Mononuclear cell (primary cell): ENCODE data around the gene ANKFY1.

GRCh38 chr17:3512804-3513351, 37.1 kb downstream of the ASPA start:
- RRBS: no CpG with 5 or more reads among the region's 16 CpGs

GRCh38 chr17:3610518-3611197, 1.4 kb upstream of the TRPV1 start:
- RRBS: 97% methylated on average over 4 of the region's 20 CpGs

GRCh38 chr17:3659480-3660233, 8.7 kb downstream of the TAX1BP3 start:
- RRBS: 80% methylated on average over 5 of the region's 25 CpGs

DNA sequence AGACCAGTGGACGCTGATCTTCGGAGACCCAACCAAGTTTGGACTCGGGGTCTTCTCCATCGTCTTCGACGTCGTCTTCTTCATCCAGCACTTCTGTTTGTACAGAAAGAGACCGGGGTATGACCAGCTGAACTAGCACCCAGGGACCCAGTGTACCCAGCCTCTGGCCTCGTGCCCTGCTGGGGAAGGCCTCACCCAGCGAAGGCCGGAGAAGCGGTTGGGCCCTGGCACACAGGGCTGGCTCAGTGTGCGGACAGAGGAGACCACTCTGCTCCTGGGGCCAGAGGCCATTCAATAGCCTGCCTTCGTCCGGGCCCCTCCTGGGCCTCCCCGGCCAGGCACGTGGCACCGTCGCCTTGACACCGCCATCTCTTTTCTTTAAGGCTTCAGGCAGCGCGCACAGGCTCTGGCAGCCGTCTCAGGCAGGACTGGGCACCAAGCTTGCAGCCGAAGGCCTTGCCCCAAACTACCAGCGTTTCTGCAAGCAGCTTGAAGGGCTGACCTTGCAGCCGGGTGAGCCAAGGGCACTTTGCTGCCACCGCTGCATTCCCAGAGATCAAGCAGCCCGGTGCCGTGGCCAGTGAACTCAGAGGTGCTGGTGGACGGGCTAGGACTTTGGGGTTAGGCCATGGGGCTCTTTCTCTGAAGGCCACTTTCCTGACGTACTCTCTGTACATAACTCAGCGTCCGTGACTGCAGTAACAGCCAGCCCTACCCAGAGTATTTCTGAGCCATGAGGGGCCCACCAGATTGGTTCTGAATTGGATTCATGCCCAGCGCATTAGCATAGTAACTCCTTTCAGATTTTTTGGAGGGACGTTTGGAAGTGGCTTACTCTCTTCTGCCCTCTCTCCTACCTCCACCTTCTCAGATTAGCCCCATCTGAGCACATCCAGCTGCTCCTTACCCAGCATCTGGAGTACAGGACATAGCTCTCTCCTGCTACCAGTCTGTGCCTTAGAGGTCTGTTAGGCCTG, 7.9 kb downstream of the TAX1BP3 start:
- RRBS: 91% methylated on average over 9 of the region's 35 CpGs

DNA sequence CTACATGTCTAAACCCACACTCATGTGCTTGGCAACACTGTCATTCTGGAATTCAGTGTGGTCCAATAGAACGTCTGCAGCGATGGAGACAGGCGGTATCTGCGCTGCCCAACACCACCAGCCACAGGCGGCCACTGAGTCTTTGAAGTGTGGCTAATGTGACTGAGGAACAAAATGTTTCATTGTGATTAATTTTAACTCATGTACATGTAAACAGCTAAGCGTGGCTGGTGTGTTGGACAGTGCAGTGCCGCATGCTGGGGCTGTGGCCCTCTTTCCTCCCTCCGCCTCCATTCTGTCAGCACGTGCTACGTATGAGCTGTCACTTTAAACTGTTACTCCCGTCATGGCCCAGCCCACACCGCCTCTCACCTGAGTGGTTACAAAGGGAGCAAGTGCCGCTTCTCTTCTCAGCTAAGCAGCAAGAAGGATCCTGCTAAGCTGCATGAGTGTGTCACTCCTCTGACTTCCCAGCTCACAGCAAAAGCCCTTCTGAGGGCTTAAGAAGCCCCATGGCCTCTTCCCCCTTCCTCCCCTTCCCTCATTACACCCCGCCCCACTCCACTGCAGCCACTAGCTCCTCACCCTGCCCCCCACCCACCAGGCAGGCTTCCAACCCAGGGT, 14.9 kb downstream of the HASPIN start:
- RRBS: no CpG with 5 or more reads among the region's 14 CpGs

DNA sequence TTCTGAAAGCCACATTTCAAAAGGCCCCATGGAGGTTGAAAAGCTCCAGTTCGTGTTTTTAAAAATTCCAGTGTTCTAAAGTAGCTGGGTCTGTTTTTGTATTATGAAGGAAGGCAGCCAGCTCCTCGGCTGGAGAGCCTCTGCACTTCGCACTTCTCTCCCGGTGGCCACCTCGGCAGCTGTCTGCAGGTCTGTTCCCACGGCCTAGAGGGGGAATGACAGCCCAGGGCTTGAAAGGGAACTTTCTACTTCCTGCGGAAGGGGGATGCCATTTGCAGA, 17.0 kb downstream of the HASPIN start:
- RRBS: no CpG with 5 or more reads among the region's 7 CpGs

- RRBS: no CpG with 5 or more reads among the region's 8 CpGs
These were observed 4.4 kb downstream of the P2RX1 start for GRCh38 chr17:3911885-3912325.

DNA sequence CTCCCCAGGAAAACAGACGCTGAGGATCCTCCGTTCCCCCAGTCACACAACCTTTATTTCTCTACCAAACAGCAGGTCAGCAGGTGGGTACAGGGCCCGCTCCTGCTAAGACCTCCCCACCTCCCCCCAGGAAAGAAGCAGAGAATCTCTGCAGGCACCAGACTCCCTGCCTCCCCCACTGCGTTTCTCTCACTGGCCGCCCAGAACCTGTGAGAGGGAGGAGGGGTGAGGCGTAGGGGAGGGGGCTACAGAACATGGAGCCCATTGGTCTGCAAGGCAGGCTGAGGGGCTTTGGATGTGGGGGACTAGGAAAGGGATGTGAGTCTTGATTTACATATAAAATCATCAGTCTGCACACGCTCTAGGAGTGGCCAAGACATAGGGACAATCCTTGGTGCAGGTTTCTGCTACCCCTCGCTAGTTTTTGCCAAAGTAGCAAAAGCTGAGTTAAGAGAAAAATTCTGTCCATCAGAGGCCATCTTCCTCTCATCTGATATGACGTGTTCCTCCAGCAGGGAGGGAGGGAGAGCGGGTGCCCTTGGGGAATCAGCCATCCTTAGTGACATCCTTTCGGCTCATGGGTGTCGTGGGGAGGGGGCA, 7.7 kb upstream of the P2RX1 start:
- RRBS: no CpG with 5 or more reads among the region's 12 CpGs

DNA sequence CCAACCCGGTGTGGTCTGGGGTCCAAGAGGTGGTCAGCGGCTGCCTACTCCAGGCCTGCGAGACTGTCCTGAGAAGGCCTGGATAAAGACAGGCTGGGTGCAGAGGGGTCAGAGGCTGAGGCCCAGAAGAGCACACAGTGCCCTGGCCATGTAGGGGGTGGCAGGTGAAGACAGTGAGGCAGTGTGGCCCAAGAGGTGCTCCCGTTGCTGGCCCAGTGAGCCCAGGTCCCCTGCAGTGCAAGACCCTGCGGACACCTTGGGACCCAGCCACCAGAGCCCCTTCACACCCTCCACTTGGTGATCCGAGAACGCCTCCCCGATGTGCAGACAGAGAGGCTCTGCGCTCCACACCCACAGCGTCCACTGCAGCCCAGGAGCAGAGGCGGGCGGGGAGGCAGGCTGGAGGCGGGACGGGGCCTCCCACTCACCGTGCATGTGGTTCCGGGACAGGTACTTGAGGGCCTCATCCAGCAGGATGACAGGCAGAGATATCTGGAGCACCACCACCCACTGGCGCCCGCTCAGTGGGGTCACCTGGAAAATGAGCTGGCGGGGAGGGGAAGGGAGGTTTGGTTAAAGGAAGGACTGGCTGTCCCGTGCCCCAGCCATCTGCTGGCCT, 12.1 kb upstream of the P2RX1 start:
- RRBS: 94% methylated on average over 1 of the region's 20 CpGs

DNA sequence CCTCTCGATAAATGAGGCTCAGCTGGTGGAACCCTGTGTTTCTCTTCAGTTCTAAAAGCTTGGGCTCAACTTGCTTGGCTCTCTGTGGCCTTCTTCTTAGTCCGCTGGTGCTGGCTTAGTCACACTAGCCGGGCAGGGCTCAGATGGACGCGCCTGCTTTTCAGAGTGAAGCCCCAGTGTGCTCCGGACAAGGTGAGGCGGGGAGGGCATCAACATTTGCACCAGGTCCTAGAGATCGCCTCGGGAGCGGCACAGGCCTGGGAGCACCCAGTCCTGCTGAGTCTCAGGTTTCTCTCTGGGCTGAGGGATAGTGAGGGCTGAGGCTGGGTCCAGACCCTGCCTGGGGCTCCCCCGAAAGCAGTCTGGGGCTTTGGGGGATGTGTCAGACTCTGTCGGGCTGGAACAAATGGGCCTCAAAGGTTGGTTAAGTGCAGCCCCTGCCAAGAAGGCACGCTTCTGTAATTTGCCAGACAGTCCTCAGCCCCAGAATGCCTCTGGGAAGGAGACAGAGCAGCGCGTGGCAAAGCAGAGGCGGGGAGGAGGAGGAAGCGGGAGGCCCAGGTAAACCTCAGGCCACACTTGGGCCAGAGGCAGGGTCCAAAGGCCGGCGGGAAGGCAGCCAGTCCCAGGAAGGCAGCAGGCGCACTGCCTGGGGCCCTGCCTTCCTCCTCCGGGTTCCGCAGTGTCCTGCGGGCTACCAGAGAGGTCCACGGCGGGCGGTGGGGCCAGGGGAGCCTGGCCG, 39.3 kb upstream of the ATP2A3 start:
- RRBS: 53% methylated on average over 10 of the region's 27 CpGs

DNA sequence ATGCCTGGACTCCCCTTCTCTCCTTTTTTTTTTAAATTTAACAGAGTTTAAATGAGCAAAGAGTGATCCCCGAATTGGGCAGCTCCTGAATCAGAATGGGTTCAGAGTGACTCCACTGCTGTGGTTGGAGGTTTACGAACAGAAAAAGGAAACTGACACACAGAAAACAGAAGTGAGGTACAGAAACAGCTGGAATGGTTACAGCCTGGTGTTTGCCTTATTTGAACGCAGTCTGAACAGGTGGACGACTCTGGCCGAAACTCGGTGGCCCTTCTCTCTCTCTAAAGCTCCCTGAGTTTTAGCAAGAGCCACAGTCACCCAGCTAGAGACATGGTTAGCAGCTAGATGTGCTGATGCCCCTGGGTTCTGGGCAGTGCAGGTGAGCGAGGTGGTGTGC, 54.2 kb upstream of the ATP2A3 start:
- RRBS: no CpG with 5 or more reads among the region's 7 CpGs

DNA sequence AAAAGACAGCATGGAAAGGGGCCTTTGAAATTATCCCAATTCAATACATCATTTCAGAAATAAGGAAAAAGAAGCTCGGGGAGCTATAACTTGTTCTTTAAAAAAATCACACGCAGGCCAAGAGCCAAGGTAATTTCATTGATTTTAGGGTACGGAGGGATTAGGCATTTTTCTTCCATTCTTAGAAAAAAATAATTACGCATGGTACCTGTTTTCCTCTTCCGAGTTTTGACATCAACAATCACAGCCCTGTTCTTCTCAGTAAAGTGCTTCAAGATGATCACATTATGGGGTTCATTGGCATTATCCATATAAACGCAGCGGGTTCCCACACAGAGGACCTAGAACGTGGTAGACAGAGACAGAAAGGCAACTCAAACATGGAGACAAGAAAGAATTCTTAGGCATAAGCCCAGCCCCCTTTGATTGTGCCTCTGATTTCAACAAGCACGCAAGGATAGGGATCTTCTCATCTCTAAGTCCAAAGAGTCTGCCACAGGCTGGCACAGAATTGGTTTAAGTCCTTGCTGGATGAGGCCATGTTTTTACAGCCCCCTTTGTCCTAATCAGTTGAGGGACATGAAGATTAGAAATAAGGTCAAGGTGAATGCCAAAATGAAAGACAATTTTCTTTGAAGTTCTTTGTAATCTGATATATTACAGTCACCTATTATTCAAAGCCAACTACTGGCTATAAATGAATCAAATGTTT, 67.8 kb upstream of the ATP2A3 start:
- RRBS: no CpG with 5 or more reads among the region's 9 CpGs

GRCh38 chr17:4043631-4044212, 79.5 kb upstream of the ATP2A3 start:
- RRBS: no CpG with 5 or more reads among the region's 6 CpGs

- RRBS: no CpG with 5 or more reads among the region's 13 CpGs
These were observed 85.1 kb downstream of the ZZEF1 start for GRCh38 chr17:4057622-4058269.

- RRBS: no CpG with 5 or more reads among the region's 3 CpGs
These were observed 56.4 kb downstream of the ZZEF1 start for GRCh38 chr17:4086450-4086836.

DNA sequence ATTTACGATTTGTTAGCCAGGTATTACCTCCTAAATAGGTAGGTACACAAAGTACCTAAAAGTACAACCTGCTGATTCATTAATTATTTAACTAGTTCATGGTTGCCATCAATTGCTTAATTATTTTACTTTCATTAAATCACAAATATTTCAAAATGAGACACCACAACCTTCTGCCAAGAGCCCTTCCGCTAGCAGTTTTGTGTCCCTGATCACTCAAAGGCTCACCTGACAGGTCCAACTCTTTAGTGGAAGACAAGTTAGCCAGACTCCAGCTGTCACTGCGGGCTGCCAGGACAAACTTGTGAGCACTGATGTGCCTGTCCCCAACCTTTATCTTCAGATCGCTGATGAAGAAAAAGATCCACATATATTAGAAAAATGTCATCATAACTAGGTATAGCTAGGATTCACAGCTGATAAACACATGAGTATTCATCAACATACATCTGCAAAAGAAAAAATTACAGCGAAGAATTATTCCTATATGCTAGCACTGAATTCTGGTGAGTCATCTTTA, 28.2 kb downstream of the ANKFY1 start:
- RRBS: no CpG with 5 or more reads among the region's 5 CpGs

GRCh38 chr17:4263151-4264407, at the start of gene ANKFY1:
Gene ANKFY1, minus strand, starts transcription at chr17:4263979.
- RRBS: 2% methylated on average over 44 of the region's 91 CpGs

DNA sequence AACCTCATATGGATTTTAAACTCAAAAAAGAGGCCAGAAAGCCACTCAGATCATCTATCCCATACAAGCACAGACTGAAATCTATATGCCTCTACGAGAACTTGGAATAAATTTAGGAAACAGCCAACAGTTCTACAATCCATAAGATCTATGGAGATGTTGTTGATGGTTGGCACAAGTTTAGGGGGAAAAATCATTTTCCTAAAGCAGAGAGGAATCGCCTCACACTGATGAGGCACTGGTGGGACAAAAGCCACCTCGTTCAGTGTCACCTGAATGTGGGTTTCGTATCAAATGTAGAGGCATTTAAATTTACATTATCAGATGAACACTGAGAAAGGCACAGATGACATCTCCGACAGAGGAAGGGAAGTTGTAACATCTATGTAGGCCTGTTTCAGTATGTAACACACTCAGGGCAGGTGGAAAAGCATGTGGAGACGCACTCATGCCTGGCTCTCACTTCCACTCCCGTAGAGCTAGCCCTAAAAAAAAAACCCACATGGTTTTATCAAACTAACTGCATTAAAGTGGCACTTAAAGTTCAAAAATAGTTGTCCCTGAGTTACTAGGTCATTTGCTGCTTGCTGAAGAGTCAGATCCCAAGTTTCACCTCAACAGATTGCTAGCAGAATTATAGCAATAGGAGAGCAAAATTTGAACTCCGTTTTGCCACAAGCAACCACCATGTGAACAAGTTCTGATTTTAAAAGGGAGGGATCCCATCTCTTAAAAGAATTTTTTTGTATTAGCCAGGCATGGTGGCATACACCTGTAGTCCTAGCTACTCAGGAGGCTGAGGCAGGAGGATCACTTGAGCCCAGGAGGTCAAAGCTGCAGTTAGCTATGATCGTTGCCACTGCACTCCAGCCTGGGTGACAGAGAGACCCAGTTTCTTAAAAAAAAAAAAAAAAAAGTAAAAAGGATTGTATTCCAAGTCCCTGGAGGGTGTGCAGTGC, 6.2 kb upstream of the ANKFY1 start:
- RRBS: no CpG with 5 or more reads among the region's 9 CpGs

GRCh38 chr17:4492634-4493461, 5.8 kb upstream of the SPNS2 start:
- RRBS: no CpG with 5 or more reads among the region's 20 CpGs

GRCh38 chr17:4509287-4509809, 10.7 kb downstream of the SPNS2 start:
- RRBS: no CpG with 5 or more reads among the region's 11 CpGs